AG10803 (cell line): ENCODE measurements around the gene SNX3.

- RRBS: no CpG with 5 or more reads among the region's 3 CpGs
Observed at GRCh38 chr6:104450414-104450708, 409.4 kb downstream of the HACE1 start.

- RRBS: no CpG with 5 or more reads among the region's 7 CpGs
Observed at GRCh38 chr6:104640575-104641155, 219.1 kb downstream of the HACE1 start.

- RRBS: no CpG with 5 or more reads among the region's 8 CpGs
Observed at GRCh38 chr6:104956129-104956412, 836 bp upstream of the LIN28B start.

DNA sequence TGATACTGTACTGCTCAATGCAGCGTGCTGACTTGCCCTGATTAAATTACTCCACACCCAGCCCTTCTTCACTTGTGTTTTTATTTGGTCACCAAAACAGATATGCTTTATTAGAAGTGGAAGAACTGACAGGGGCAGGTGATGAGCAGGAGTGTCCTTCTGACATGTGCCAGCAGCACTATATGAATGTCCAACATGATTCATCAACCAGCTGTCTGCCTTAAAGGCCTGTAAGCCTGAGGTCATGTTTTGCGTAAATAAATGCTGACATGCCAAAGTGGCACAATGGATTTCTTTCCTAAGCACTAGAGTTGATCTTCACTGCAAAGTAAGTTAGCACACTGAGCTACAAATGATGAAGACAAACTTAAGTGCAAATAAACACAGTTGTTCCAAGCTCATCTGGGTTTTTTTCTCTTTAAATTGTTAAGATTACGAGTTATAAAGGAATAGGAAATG lies 15.3 kb downstream of the POPDC3 start:
- RRBS: no CpG with 5 or more reads among the region's 3 CpGs

GRCh38 chr6:105273621-105274078 lies 93.8 kb upstream of the POPDC3 start:
- RRBS: no CpG with 5 or more reads among the region's 9 CpGs

DNA sequence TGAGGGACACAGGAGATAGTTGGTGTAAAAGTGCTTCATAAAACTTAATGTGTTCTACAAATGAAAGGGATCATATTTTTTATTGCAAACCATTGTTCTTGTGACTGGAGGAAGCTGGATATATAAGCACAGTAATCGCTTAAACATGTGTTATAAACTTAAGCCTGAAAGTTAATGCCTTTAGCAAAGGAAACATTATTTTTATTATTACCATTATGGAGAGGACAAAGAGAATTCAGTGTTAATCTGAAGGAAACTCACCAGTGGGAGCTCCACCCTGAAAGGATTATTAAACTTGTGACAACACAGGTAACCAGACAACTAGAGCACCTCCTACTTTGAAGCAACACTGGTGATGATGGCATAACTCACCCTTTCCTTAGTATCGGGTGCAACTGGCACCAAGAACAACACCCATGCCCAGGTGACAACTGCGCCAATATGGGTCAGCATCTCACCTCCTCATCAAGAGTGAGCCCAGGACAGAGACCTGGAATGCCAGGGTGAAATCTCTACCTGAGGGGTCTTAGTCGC lies 288.7 kb upstream of the PRDM1 start:
- RRBS: no CpG with 5 or more reads among the region's 4 CpGs

GRCh38 chr6:106529945-106530590 lies 99.2 kb downstream of the RTN4IP1 start:
- RRBS: no CpG with 5 or more reads among the region's 4 CpGs

- RRBS: no CpG with 5 or more reads among the region's 4 CpGs
Observed at GRCh38 chr6:106544531-106545017, 84.7 kb downstream of the RTN4IP1 start.

DNA sequence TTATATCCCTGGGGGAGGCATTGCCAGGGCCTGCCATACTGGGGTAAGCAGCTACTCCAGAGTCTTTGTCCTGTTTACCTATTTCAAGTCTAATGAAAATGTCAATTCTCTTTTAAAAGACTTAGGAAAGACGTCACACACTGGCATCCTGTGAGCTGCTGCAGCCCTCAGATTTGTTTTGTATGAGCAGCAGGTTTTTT lies 85.8 kb downstream of the QRSL1 start:
- RRBS: no CpG with 5 or more reads among the region's 1 CpG

- RRBS: no CpG with 5 or more reads among the region's 2 CpGs
Observed at GRCh38 chr6:106735149-106735578, 105.8 kb downstream of the QRSL1 start.

GRCh38 chr6:106785669-106786054 lies 156.3 kb downstream of the QRSL1 start:
- RRBS: no CpG with 5 or more reads among the region's 2 CpGs

DNA sequence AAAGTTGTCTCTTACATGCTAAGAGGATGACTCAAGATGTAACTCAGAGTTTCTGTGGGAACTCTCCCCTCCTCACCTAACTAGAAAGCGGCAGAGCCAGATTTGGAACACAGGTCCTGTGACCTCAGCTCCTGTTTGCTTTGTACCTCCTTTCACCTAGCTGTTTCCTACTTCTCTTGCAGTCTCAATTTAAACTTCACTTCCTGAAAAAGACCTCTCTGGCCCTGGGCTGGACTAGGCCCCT lies 60.8 kb downstream of the CD24 start:
- RRBS: no CpG with 5 or more reads among the region's 1 CpG

DNA sequence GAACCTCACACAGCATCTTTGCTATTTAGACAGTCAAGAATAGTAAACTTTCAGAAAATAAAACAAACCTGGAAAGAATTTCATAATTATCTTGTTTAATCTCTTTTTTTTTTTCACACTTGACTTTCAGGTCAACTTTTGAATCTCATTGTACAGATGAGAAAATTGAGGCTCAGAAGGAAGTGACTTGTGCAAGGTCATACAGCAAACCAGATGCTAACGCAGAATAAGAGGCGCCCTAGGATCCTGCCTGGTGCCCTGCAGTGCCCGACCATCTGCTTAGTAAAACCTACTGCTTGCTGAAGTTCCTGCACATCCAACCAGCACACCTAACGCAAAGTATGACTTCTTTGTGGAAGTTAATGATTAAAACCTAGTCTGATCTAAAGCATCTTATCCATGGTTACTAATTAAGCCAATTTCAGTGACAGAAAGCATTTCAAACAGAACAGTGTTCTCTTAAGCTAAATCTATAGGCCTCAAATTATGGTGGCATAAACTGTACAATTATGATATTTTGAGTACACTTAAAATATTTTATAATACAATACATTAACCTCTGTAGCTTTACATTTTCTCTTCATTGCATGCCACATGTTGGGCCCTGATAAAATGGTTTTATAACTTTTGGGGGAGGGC lies 37.3 kb upstream of the BEND3 start:
- RRBS: no CpG with 5 or more reads among the region's 4 CpGs

GRCh38 chr6:107539492-107539787 lies 49.5 kb downstream of the SOBP start:
- RRBS: no CpG with 5 or more reads among the region's 6 CpGs

GRCh38 chr6:107586017-107586407 lies 96.1 kb downstream of the SOBP start:
- RRBS: no CpG with 5 or more reads among the region's 4 CpGs

DNA sequence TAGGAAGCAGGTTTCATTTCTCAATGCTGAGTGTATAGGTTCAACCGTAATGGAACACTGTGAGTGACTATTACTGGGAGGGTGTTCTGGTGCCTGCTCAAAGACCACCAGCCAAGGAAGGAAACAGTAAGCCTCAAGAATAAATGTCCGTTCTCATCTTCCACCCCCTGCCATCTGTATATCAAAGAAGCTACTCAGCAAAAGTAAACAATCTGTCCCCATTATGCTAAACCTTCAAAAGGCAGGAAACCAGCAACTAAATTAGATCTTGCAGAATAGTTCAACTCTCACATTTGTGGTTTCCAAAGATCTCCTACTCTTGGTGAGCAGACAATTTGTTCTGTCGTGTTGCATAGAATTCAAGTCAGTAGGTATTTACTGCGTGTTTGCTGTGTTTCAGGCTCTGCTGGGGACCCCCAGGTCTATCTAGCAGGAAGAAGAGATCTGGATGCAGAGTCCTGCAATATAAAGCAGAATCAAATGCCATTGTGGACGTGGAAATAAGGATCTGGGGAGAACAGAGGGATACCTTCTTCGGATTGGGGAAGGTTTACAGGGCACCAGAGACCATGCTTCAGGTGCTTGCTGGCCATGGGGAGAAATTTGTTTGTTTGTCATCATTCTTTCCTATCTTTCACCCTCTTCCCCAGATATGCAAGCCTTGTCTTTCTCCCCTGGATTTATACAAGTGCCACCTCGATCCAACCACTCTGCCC lies 87.2 kb downstream of the SCML4 start:
- RRBS: no CpG with 5 or more reads among the region's 7 CpGs

DNA sequence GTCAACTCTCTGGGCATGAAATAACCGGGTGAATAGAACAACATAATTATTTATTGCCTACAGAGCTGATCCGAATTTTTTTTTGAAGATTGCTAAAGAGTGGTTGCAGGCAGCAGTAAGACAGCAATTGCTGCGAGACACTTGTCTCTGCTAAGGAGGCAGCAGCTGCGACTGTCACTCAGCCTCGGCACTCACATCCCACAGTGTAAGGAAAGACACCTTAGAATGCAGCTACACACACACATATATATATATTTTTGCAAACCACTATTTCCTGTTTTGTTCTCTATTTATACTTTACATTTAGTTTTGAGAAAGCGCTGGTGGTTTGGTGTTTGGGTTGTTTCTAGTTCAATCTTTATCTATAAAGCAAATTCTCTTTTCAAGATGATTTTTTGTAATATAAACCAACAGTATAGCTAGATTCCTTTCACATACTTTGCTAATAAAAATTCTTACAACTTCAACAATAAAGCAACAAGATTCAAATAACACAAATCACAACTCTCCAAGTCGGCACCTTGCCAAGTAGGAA lies 36.8 kb downstream of the SCML4 start:
- RRBS: no CpG with 5 or more reads among the region's 7 CpGs

- RRBS: no CpG with 5 or more reads among the region's 2 CpGs
Observed at GRCh38 chr6:107882873-107883401, 58.8 kb upstream of the SCML4 start.

DNA sequence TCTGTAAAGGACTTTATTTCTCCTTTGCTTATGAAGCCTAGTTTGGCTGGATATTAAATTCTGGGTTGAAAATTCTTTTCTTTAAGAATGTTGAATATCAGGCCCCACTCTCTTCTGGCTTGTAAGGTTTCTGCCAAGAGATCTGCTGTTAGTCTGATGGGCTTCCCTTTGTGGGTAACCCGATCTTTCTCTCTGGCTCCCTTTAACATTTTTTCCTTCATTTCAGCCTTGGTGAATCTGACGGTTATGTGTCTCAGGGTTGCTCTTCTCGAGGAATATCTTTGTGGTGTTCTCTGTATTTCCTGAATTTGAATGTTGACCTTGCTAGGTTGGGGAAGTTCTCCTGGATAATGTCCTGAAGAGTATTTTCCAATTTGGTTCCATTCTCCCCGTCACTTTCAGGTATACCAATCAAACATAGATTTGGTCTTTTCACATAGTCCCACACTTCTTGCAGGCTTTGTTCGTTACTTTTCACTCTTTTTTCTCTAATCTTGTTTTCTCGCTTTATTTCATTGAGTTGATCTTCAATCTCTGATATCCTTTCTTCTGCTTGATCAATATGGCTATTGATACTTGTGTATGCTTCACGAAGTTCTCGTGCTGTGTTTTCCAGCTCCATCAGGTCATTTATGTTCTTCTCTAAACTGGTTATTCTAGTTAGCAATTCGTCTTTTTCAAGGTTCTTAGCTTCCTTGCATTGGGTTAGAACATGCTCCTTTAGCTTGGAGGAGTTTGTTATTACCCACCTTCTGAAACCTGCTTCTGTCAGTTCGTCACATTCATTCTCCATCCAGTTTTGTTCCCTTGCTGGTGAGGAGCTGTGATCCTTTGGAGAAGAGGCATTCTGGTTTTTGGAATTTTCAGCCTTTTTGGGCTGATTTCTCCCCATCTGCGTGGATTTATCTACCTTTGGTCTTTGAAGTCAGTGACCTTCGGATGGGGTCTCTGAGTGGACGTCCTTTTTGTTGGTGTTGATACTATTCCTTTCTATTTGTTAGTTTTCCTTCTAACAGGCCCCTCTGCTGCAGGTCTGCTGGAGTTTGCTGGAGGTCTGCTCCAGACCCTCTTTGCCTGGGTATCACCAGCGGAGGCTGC lies 66.9 kb downstream of the SEC63 start:
- RRBS: no CpG with 5 or more reads among the region's 14 CpGs

DNA sequence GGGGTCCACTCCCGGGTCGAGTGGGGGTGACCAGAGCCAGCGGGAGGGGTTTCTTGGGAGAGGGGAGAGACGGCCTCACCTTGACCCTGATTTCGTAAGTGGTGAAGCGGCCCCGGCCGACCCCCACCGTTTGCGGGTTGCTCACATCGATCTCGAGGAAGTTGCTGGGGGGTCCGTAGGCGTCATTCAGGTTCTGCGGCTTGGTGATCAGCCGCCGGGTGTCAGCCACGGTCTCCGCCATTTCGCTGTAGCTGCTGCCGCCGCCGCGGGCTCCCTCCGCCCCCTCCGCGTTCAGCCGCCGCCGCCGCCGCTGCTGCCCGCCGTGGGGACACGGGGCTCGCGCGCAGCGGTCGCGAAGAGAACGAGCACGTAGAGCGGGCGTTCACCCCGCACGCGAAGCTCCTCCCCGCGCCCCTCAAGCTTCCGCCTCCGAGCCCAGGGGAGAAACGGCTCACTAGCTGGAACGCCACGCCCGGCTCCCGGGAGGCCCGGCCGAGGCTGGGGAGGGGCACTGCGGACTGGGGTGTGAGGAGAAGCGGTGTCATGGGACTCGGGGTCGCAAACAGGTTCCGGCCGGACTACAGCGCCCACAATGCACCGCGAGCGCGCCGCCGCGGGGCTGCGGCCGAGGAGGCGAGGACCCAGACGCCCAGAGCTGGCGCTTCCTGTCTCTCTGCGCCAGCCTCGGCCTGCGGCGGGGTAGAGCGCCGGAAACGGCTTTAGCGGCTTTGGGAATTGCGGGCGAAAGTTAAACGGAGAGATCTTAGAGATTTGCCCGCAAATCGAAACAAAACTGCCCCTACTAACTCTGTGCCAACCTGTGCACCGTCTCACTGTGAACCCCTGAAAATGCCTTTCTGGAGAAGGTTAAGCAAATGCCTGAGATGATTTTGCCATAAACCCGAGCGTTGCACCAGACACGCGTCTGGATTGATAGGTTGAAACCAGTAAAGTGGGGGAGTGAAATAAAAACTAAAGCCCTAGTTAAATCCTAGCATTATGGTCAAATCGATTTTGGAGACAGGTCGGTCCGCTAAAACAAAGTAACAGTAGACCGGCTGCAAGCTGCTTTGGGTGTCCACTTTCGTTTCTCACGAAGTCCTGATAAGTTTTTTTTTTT lies at the start of gene SNX3:
Gene SNX3, minus strand, starts transcription at position 360 of the 1,120 bp plus-strand sequence.
- RRBS: under 1% methylated on average over 20 of the region's 102 CpGs